AG04450 (cell line): ENCODE measurements around the genes ETV3, CD5L, OR10R2 and APCS.

- CAGE, long polyA plus RNA: no peak
- RRBS: no CpG with 5 or more reads among the region's 7 CpGs
Measured at GRCh38 chr1:156768387-156769059, 1.2 kb downstream of the PRCC start.

- CAGE, long polyA plus RNA: no peak
- RRBS: 3% methylated on average over 13 of the region's 65 CpGs
Measured at GRCh38 chr1:156813599-156814690, 2.7 kb downstream of the SH2D2A start.

DNA sequence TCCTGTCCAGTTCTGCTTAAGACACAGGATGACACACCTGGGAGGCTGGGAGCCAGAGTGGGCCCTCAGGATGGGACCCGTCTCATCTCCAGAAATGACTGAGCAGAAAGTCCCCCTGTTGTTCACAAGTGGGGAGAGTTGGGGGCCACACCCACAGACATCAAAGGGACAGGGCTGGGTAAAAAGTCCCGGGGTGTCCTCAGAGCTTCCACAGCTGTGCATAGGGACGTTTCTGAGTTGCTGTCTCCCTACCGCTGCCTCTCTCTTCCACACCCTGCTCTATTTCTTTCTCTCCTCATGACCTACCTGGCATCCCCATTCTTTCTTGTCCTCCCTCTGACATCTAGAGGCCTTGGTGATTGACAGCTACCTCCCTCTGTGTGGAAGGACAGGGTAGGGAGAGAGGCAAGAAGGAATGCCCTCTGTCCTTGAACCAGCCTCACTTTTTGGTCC lies 19.5 kb upstream of the SH2D2A start:
- CAGE, long polyA plus RNA: no peak
- RRBS: no CpG with 5 or more reads among the region's 4 CpGs

DNA sequence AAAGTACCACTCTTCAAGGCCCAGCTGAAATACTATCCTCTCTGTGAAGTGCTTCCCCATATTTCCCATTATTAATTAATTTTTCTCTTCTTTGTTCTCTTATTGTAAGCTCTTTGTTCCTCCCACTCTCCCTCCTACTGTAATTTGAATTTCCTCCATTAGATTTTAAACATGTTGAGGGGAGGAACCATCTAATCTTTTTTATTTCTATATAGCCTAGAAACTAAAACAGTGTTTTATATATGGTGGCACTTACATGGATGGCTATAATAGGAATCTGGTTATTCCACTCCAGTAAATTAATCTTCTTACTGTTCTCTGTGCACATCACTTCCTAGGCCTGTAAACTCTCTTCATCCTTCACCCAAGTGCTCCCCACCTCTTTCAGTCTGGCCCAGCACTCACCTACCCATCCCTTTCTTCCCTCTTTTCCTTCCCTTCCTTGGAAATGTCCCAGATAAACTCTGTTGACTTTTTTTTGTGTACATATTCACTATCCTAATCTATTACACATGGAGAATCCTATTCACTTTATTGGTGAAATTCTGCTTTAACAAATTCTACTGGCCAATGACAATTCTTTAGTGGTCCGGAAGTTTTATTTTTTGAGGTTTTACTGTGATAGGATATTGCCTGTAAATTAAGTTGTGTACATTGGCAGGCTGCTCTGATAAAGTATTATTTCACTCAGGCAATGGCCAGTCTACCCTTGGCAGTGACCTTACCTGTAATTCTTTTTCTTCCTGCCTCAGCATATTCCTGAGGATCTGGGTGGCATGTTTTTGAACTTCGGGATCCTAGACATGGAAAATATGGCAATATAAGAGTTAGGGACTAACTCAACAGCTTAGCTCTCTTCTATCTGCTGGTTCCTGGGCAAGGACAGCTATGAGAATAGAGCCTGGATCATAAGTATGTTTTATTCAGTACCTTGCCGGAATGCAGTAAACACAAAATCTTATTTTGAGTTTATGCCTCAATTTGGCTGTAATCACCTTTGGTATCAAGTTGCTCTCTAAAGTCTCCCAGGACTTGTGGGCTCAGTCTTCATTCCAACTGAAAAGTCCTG lies 56.2 kb downstream of the LRRC71 start:
- CAGE, long polyA plus RNA: no peak
- RRBS: no CpG with 5 or more reads among the region's 3 CpGs

GRCh38 chr1:156983847-156984523 lies 61.6 kb downstream of the ARHGEF11 start:
- CAGE, long polyA plus RNA: no peak
- RRBS: no CpG with 5 or more reads among the region's 11 CpGs

DNA sequence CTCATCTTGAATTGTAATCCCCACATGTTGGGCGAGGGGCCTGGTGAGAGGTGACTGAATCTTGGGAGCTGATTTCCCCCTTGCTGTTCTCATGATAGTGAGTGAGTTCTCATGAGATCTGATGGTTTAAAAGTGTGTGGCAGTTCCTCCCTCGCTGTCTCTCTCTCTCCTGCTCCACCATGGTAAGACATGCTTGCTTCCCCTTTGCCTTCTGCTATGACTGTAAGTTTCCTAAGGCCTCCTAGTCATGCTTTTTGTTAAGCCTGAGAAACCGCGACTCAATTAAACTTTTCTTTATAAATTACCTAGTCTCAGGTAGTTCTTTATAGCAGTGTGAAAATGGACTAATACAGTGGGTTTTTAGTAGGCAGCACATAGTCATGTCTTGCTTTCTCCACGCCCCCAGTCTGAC lies 10.2 kb upstream of the ARHGEF11 start:
- CAGE, long polyA plus RNA: no peak
- RRBS: no CpG with 5 or more reads among the region's 5 CpGs

GRCh38 chr1:157122687-157123868 lies 15.1 kb downstream of the ETV3 start:
- CAGE, long polyA plus RNA: no peak
- RRBS: no CpG with 5 or more reads among the region's 10 CpGs

GRCh38 chr1:157138131-157139252 lies at the start of gene ETV3:
ETV3 (minus strand) TSS chr1:157138395.
- CAGE, long polyA plus RNA: no peak
- RRBS: 2% methylated on average over 24 of the region's 97 CpGs

DNA sequence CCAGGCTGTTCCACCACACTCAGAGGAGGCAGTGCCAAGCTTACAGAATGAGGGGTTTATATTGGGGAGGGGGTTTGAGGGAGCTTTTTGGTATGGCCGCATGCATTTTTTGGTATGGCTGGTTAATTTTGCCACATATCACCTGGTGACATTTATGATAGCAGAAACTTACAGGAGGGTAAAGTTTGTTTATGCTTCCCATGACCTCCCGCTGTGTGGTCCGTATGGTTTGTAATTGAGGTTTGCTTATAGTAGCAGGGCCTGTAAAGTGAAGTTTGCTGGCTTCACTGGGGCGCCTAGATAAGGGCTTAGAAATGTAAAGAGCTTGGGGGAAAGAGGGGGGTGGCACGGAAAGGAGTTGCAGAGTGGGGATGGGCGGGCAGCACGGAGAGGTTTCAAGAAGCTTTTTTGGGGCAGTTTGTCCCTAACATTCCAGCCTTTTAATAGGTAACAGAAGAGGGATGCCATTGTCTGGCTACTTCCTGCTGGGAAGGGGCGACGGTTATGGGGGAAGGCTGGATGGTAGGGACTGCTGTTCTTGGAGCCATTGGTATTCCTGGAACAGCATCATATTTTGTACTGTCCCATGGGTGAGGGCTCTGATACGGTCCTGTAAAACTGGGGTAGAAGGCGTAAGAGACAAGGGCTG lies 135.3 kb upstream of the ETV3 start:
- CAGE, long polyA plus RNA: no peak
- RRBS: no CpG with 5 or more reads among the region's 11 CpGs

DNA sequence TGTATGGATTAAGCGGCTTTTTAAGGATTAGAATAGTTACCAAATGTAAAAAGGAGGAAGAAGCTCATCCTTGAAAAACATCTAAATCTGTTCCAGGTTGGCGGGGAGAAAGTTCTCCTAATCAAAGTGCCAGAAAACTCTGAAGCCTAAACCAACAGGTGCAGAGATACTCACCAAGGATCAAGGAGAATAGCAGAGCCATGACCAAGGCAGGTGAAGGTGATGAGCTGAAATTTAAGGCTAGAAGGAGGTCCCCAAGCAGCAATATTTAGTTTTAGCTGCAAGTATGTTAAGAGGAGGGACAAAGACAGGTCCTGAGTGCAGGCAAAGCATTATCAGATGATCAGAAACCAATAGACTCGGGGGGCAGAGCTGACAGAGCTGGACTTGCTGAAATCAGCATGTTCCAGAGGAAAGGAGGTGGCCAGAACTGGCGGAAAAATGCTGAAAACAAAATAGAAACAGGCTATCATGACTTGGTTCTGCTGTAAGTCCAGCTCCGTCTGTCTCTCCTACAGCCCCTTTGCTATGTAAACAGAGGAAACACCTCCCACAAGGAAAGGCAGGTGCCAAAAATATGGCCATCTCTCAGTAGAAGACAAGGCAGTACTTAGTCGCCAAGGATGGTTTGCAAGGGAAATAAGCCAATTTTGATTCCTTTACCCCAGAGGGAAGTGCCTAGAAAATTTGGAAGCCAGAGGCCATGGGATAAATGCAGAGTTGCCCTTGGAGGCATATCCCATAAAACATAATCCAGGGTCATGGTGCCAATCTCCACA lies at the start of gene CD5L:
Gene CD5L, minus strand, starts transcription at position 309 of the 779 bp plus-strand sequence.
- CAGE, long polyA plus RNA: no peak
- RRBS: no CpG with 5 or more reads among the region's 6 CpGs

- CAGE, long polyA plus RNA: no peak
- RRBS: 75% methylated on average over 2 of the region's 18 CpGs
Measured at GRCh38 chr1:157925697-157926127, 67.7 kb upstream of the KIRREL1 start.

- CAGE, long polyA plus RNA: no peak
- RRBS: no CpG with 5 or more reads among the region's 10 CpGs
Measured at GRCh38 chr1:157968312-157968887, 25.0 kb upstream of the KIRREL1 start.

GRCh38 chr1:157993746-157994177 lies 317 bp downstream of the KIRREL1 start:
- CAGE, long polyA plus RNA: no peak
- RRBS: 5% methylated on average over 7 of the region's 40 CpGs

DNA sequence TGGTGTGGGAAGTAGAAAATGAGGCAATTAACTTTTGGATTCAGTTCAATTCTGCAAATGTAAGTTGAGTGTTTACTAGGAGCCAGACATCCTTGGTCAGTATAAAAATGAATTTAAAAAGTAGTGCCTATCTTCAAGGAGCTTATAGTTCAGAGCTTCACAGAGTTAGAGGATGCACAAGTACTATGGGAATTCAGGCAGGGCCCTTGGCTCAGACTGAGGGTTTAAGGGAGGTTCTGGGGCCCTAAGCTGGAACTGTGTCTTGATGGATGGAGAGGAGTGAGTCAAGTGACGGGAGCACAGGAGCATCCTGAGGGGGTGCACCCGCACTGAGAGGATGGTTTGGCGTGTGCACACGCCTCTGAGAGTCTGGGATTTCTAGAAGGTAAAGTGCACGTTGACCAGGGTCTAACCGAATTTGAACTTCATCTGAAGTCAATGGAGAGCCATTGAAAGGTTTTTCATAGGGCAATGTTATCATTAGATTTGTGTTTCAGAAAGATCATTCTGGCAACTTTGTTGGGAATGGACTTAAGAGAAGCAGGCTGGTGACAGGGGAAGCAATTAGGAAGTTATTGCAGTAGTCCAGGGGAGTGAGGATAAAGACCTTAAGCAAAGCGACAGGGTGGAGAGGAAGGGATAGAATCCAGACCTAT lies 55.8 kb downstream of the KIRREL1 start:
- CAGE, long polyA plus RNA: no peak
- RRBS: no CpG with 5 or more reads among the region's 7 CpGs

GRCh38 chr1:158101797-158102508 lies 26.1 kb downstream of the SMIM42 start:
- CAGE, long polyA plus RNA: no peak
- RRBS: no CpG with 5 or more reads among the region's 1 CpG

DNA sequence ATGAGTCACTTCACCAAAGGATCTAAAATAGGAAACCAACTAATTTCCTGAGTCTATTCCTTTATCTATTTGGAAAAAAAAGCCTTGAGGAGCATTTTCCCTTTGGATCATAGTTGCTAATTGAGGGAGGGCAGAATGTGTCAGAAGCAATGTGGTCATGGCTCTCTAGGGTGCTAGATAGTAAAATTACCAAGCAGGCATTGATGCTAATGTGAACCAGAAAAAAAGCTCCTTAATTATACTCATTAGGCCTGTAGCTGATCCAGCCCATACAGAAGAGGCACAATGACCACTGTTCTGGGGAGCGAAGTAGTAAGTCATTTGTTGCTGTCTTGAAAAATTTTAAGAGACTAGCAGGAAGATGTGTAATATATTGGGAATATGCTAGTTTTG lies at the start of gene OR10R2:
Gene OR10R2, plus strand, starts transcription at position 180 of the 393 bp plus-strand sequence.
- CAGE, long polyA plus RNA: no peak
- RRBS: no CpG with 5 or more reads among the region's 1 CpG

GRCh38 chr1:159032304-159032864 lies 22.7 kb downstream of the IFI16 start:
- CAGE, long polyA plus RNA: no peak
- RRBS: no CpG with 5 or more reads among the region's 3 CpGs

- CAGE, long polyA plus RNA: no peak
- RRBS: no CpG with 5 or more reads among the region's 3 CpGs
Measured at GRCh38 chr1:159076373-159076633, 263 bp downstream of the AIM2 start.

GRCh38 chr1:159556510-159556729 lies 20.6 kb upstream of the OR10J5 start:
- CAGE, long polyA plus RNA: no peak
- RRBS: no CpG with 5 or more reads among the region's 2 CpGs

DNA sequence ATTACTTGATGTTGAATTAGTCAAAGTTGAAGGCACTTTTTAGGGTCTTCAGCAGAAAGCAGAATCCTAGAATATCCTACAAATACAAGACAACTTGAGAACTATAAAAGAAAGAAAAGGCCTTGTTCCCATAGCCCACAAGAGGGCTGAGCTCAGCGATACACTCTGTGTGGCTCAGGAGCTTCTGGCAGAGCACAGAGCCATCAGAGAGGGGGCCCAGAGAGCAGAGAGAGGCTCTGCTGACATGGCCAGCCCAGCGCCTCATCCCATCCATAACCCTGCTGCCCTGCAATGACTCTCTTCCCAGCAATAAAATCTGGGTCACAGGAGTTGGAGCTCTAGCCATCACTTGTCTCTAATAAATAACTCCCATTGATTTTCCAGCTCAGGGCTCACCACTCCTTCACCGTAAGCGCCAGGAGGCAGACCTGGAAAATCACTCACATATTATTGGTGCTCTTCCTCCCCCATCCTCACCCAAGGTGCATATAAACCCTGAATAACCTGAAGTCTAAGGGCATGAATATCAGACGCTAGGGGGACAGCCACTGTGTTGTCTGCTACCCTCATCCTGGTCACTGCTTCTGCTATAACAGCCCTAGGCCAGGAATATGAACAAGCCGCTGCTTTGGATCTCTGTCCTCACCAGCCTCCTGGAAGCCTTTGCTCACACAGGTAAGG lies at the start of gene APCS:
Gene APCS, plus strand, starts transcription at position 516 of the 681 bp plus-strand sequence.
- CAGE, long polyA plus RNA: no peak
- RRBS: no CpG with 5 or more reads among the region's 6 CpGs